Jejunum (tissue), 1 donor: ENCODE data around the gene FXN.

DNA sequence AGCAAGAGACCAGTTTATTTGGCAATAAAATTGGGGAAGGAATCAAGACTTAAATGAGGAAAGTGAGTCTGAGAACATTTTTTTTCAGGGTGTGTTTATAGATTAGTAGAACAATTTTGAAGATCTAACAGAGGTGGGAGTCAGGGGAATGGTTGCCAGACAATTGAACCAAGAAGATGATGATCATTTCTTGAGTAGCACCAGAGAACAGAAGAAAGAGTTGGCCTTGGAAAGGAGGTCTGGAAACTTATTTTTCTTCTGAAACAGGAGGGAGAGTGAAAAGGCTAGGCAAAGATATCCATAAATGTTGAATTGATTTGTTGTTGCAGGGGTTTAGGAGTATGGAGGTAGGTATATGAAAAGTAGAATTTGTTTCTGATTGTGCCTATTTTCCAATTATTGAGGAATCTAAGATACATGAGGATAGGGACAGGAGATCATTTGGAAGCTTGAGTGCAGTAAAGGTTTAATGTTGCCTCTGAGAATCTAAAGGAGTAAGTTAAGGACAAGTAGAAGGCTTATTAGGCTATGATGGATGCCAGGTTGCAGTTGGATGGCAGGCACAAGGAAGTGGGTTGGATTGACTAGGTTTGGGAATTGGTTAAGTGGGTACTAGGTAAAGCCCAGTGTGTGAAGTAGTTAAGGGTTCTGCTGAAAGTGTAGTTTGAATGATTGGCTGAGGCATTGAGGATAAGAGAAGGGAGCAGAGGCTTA lies 4.8 kb downstream of the PABIR1 start:
- PRO-cap: no peak

DNA sequence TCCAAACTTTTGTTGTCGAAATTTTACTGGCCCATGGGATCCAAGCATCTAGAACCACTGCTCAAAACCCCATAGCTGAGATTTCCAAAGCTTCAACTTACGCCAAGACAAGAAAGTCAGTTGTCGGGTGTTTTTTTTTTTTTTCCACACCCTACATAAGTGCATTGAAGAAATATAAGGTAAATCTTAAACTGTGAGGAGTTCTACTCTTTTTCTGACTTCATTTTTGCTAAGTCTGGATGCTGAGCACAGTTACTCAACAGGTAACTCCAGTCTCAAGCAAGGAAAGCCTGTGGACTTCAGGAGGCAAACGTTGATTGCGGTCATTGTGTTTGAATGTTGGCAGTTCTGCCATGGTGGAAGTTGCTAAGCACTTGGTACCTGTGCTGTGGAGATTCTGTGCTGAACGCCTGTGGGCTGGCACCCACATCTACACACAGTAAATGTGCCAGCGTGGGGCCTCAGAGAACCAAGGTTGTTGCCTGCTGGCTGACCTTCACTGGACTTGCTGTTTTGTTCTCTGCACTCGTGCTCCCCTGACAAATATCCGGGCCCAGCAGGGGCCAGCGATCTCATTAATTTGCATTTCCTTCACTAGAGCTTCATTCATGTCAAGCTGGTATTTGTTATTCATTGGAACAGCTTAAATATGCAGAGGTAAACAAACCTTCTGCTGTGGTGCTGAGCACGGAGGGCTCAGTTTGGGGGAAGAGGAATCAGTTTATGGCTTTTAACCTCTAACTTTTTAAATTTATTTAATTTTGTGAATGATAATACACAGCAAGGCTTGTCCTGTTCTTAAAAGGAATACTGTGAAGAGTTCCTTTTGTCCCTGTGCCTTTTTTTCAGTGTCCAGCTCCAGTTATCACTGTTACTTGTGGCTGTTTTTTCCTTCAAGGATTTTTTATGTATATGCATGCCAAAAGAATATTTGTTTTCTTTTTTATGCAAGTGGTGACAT lies 92.2 kb downstream of the PABIR1 start:
- PRO-cap: no peak

- PRO-cap: unidirectional peak, plus-strand start at chr9:69035752; bidirectional peak, plus-strand start at chr9:69036044, minus-strand start at chr9:69036008
These were observed at the start of gene FXN for GRCh38 chr9:69035617-69036349. TSS of gene FXN (plus strand) at chr9:69035752.

GRCh38 chr9:69122116-69122503 lies 52.0 kb upstream of the TJP2 start:
- PRO-cap: bidirectional peak, plus-strand start at chr9:69122301, minus-strand start at chr9:69121723

DNA sequence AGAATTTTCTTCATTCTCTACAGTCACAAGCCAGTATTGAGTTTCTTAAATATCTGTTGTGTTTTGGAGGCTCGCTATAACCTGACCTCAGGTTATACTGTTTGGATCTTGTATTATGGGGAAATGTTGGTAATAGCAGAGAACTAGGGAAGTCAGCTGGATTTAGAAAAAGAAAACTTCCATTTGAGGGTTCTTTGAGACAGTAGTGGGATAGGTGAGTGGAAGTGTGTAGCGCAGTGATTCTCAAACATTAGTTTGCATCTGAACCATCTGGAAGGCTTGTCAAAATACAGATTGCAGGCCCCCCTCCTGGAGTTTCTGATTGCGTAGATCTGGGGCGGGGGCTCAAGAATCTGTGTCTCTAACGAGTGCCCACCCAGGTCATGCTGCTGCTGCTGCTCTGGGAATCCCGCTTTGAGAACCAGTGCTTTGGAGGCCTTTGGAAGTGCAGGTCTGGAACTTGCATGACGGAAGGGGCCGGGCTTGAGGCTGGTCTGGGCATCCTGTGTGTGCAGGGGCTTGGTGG lies 43.9 kb upstream of the TJP2 start:
- PRO-cap: no peak

GRCh38 chr9:69247786-69248611 lies 73.9 kb downstream of the TJP2 start:
- PRO-cap: no peak

DNA sequence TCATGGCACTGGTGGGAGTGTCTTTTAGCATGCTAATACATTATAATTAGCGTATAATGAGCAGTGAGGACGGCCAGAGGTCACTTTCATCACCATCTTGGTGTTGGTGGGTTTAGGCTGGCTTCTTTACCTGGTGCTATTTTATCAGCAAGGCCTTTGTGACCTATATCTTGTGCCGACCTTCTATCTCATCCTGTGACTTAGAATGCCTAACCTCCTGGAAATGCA lies 17.8 kb upstream of the ENTREP1 start:
- PRO-cap: no peak

- PRO-cap: no peak
These were observed 149.5 kb downstream of the APBA1 start for GRCh38 chr9:69522717-69522961.

- PRO-cap: no peak
These were observed 1.2 kb downstream of the SMC5 start for GRCh38 chr9:70259956-70260425.

- PRO-cap: no peak
These were observed 24.9 kb downstream of the KLF9 start for GRCh38 chr9:70389320-70390134.

DNA sequence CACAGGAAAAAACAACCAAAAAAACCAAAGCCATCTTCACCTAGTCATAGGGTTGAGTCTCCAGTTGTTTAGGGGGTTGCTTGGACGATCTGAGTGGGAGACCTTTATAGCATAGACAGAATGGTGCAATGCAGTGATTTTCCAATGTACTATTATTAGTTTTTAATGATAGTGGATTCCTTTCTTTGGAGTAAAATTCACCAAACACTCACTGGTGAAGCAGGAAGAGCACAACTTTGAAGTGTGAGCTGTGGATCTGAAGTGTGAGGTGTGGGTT lies 67.0 kb upstream of the KLF9 start:
- PRO-cap: no peak

GRCh38 chr9:70553792-70554651 lies 139.6 kb upstream of the KLF9 start:
- PRO-cap: no peak

DNA sequence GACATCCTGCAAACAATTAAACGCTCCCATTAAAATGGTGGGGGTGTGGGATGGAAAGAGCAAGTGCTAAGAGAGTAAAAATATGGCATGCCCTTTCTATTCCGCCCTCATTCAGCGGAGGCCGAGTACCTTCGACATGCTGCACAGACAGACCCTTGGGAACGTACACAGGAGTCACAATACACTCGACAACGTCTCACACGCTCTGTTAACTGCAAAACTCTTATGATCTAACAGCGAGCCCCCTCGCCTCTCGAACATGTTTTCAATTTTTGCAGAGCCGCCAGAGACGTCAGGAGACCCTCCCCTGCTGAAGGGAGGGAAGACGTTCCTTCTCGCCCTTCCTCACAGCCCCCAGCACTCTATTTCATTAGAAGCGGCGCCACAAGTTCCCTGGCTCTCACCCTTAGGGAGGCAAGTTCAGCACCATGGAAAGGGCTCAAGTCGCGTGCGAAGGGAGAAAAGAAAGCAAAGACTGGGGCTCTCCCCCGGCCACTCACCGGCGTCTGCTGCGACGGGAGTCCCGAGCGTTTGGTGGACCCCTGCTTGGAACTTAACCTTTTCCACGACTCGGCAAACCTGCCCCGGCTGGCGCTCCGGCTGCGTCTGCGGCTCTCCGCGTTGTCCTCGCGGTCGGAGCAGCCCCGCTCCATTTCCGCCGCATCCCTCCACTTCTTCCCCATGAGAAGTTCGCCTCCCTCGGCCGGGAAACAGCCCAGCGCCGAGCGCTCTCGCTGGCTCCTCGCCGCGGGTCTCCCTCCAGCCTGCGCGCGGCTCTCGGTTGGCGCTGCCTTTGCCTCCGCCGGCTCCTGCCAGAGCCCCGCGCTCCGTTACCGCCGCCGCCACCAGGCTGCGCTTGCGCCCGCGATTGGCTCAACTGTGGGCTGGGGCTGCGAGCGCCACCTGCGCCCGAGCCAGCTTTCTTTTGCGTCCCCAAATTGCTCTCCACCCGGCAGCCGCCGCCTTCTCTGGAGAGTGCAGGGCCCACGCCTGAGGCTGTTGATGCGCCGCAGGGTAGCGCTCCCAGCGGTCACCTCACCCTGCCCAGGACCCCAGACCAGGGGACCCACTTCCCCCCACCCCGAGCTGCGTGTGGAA lies 321.8 kb downstream of the CEMIP2 start:
- PRO-cap: no peak

DNA sequence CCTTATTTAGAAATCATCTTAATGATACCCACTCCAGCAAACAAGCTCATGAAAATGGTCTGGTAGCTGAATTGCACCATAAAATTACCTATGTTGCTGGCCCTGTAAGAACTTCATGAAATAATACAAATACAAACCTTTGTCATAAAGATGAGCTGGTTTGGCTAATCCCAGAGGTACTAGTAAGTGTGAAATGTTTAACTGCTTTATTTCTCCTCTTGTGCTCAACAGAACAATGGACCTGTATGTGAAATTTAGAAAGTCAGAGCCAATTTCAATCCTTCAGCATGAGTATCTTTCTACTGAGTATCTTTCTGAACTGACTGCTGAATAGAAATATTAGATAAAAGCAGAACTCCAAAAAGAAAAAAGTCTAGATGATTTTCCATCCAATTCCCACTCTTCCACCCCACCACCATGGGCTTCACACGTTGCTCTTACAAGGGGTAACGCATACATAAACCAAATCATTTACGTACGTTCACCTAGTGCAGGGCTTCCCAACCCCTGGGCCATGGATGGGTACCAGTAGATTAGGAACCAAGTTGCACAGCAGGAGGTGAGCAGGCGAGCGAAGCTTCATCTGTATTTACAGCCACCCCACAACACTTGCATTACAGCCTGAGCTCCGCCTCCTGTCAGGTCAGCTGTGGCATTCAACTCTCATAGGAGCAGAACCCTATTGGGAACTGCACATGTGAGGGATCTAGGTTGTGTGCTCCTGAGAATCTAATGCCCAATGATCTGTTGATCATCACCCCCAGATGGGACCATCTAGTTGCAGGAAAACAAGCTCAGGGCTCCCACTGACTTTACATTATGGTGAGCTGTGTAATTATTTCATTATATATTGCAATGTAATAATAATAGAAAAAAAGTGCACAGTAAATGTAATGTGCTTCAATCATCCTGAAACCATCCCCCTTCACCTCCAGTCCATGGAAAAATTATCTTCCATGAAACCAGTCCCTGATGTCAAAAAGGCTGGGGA lies 82.4 kb downstream of the CEMIP2 start:
- PRO-cap: no peak

GRCh38 chr9:71767237-71767457 lies 1.2 kb downstream of the CEMIP2 start:
- PRO-cap: no peak

- PRO-cap: no peak
These were observed 27.1 kb upstream of the CEMIP2 start for GRCh38 chr9:71795283-71795974.

- PRO-cap: unidirectional peak, plus-strand start at chr9:71945310
These were observed 33.7 kb downstream of the C9orf85 start for GRCh38 chr9:71945180-71945433.

GRCh38 chr9:72133780-72134180 lies 15.5 kb upstream of the GDA start:
- PRO-cap: no peak

GRCh38 chr9:72349359-72349778 lies 15.6 kb downstream of the ZFAND5 start:
- PRO-cap: no peak

DNA sequence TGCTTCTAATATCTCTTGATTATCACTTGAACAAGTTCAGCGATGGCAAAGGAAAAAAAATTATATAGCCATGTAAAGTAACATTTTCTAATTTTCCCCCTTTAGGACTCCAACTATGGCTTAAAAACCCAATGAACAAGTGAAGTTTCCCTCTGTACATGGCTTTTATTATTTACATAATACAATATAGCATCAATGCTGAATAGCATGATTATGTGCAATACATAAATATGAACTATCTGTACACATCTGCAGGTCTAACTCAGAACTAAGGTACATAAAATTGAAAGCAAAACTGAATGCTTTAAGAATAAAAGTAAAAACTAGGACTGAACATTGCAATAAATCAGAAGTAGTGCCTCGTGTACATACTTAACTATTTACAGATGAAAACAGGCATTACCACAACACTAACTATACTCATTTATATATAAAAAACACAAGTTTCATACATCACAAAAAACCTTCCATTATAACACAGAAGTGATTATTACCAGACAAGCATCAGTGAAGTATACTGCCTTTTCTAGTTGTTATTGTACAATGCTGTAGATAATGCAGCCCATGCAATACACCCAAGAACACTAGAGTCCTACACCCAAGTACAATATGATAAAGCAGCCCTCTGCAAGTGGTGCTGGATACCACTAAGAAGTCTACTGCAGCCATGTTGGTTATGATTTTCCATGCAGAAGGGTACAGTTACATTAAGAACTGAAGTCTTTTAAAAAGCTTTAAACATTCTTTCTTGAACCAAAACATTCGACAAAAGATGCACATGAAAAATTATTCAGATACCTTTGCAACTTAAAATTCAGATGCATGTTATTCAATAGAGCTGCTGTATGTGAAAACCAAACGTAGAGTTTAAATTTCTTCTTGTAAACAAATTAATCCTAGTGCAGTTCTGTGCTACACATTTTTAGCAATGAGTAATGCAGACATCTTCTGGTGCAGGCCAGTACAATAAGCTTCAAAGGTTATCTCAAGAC lies 10.4 kb downstream of the ZFAND5 start:
- PRO-cap: no peak